CD14-positive monocyte (primary cell): ENCODE data around the genes ZNF853, RSPH10B2 and CRPPA.

- CAGE, long polyA plus RNA = no peak
Measured at GRCh38 chr7:6604365-6605001, 10.9 kb upstream of the ZNF853 start.

- CAGE, long polyA plus RNA = no peak
Measured at GRCh38 chr7:6614921-6615820, at the start of gene ZNF853. Gene ZNF853 (plus strand): TSS chr7:6615610.

- CAGE, long polyA plus RNA = no peak
Measured at GRCh38 chr7:6753922-6754502, at the start of gene RSPH10B2. Gene RSPH10B2 (plus strand): TSS chr7:6754103.

- CAGE, long polyA plus RNA = no peak
Measured at GRCh38 chr7:6990387-6990818, 164.3 kb upstream of the CCZ1B start.

- CAGE, long polyA plus RNA = no peak
Measured at GRCh38 chr7:7641996-7642502, 1.5 kb downstream of the UMAD1 start.

DNA sequence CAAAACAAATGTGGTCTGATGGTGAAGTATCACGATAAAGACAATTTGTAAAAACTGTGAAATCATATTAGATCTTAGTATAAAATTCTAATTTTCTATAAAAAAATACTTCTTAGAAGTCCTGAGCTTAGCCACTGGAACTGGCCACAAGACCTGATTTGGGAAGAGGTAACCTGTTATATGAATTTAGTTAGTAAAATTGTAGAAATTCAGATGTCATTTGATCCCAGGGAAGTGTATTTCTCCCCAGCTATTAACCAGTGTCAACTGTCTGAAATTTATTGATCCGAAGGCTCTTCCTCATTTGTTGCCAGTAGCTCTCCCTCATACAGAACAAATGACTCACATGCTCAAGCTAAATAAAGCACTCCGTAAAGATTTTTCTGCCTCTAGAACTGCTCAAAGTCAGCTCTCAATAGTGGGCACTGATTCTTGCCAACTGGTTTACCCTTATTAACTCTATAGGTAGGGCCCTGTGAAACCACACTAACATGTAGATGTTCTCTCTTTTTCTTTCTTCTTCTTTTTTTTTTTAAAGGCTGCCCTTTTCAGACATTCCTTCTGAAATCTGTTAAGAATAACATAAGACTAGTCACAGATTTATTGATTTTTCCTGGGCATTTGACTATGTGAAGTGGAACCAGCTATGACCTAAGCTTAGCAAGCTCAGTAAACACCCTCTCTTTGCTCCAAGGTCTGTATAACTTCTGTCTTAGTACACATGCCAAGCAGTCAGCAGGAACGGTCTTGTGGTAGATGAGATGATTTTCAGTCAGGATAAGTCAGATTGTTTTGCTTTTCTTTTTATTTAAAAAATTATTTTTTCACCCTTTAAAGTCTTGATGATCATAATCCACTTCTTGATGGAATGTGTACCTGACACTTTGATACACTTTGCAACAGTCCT lies 21.8 kb downstream of the RPA3 start:
- CAGE, long polyA plus RNA = no peak

DNA sequence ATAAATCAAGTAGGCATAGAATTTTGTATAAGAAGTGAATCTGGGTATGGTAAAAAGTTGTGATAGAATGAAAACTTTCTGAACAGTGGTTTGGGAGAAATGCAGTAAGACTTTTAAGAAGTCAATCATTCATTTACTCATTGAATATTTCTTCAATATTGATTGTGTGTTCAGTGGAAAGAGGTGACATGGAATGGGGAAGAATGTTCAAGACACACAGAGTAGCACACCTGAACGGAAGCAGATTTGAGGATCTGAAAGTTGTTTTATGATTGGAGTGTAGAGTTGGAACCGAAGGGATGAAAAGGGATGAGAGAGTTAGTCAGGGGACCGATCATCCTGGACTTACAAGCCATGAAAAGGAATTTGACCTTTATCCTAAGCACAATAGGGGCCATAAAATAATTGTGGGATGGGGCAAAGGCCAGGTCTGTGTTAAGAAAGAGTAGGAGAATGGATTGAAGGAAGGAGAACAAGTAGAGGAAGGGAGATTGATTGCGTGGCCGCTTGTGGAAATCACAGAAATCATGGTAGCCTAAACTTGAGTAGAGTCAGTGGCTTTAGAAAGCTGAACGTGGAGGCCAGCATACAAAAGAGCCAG lies 66.8 kb upstream of the RPA3 start:
- CAGE, long polyA plus RNA = no peak

DNA sequence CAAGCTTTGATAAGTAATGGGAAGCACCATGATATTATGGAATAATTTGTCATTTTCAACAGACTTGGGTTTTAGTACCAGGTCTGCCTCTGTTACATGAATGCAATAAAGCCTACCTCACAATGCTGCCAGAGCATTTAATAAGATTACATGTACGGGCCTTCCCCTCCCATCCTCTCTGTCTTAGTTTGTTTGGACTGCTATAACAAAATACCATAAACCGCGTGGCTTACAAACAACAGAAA lies 74.0 kb upstream of the RPA3 start:
- CAGE, long polyA plus RNA = no peak

- CAGE, long polyA plus RNA = no peak
Measured at GRCh38 chr7:7816079-7816447, 97.7 kb upstream of the RPA3 start.

- CAGE, long polyA plus RNA = no peak
Measured at GRCh38 chr7:8441901-8442117, 8.4 kb downstream of the NXPH1 start.

GRCh38 chr7:10941010-10941560 lies 1.1 kb upstream of the NDUFA4 start:
- CAGE, long polyA plus RNA = no peak

DNA sequence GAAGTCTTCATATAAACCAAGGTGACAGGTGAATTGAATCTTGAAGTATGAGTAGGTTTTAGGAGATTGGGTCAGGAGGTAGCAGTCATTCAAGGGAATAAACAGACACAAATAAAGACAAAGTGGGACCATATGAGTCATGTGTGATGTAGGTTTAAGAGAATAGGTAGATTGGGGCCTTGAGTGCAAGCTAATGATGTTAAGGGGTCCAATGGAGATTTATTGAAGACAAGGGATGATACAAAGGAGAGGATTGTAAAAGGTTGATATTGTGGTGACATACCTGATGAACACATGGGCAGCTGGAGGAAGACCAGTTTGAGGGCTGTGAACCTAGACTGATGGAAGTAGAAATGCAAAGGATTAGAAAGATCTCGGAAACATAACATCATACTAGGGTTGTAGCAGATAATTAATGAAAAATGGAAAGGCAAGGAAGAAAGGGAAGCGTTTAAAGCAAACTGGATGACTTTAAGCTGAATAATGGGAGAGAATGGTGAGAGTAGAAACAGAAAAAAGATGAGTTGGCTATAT lies 117.2 kb downstream of the PHF14 start:
- CAGE, long polyA plus RNA = no peak

- CAGE, long polyA plus RNA = no peak
Measured at GRCh38 chr7:11636197-11637147, 195.5 kb downstream of the THSD7A start.

- CAGE, long polyA plus RNA = no peak
Measured at GRCh38 chr7:12687175-12687529, 281 bp upstream of the ARL4A start.

DNA sequence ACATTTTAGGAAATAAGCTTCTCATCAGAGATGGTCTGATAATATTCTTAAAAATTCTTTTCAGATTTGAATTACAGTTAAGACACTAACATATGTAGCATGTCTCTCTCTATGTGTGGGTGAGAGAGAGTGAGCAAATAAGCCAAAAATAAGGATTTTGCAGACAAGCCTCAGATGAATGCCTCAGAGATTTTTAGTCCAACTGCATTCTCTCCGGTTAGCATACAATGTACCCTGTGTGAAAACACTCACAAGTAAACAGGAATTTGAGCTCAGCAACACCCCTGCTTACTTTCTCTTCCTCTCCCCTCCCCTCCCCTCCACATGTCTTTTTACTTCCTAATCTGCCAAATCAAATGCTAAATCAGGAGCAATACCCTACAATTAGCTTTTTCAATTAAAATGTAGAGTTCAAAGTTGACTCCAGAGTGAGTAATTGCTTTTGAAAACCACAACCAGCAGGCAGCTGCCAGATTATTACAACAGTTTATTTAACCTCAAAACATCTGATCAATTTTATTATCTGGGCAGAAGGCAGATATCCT lies 354.3 kb downstream of the CRPPA start:
- CAGE, long polyA plus RNA = no peak

DNA sequence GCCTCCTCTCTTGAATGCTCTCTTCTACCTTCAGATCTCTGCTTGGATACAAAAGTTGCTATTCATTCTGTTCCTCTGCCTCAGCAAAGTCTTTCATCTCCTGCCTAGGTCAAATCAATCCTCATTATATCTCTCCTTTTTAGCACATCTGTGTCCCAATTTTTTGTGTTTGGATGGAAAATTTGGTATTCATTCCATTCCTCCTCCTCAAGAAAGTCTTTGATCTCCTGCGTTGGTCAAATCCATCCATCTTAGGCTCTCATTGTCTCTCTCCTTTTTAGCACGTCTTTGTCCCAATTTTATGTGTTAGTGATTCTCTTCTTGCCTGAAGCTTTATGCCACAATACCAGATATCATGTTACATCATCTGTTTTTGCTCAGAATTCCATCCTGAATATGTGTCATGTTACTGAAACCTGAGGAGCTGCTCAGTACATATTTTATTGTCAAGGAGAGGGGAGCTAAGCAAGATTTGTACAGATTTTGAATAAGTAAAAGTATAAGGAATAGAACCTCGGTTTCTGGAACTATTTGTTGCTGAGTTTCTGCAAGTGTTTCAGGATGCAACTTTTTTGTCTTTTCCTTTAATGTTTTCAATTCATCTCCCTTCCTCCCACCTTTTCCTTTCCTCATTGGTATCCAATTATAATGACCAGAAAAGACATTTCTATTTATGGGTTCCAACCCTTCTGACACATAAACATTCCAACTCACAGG lies 292.0 kb downstream of the CRPPA start:
- CAGE, long polyA plus RNA = no peak

DNA sequence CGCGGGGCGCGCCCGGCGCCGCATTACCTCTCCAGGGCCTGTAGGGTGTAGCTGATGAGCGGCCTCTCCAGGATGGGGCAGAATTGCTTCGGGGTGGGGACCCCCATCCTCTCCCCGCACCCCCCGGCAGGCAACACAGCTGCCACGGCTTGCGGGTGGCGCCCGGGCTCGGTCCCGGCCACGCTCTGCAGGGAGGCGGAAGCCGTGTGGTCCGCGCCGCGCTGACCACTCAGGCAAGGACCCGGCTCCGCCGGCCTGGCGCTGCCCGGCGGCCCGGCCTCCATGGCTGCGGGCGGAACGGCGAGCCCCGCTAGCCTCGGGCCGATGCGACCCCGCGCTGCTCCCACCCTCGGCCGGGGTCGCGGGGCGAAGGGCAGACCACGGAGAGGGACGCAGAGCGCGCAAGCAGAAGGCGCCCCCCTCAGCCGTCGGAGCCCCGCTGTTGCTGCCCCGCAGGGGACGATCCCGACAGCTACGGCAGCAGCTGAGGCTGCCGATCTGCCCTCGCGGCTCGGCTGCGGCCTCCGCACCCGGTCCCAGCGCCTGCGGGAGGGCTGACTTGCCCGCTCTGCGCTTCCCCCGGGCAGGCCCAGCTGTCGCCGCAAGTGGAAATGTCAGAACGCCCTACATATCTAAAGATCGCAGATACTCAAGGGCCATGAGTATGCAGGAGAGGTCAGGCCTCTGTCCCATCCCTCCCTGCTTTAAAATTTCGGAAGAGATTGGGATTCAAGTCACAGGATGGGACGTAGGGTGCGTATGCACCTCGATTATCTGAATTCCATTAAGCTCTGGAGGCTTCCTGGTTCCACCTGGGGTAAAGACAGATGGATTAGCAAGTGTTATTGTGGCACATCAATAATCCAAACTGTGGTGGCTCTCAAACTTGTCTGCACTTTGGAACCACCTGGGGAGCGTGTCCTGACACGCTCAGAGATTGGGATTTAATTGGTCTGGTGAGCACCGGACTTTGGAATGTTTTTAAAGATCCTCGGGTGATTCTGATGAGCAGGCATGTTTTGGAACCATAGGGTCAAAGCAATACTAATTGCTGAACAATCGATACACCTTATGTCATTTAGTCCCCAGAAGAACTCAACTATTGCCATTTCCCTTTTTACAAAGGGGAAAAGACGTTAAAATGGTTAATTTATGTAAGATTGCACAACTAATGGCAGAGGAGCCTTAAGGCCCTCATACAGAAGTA lies at the start of gene CRPPA:
Gene CRPPA (minus strand): TSS at position 500 of the 1,207 bp plus-strand sequence.
- CAGE, long polyA plus RNA = no peak

DNA sequence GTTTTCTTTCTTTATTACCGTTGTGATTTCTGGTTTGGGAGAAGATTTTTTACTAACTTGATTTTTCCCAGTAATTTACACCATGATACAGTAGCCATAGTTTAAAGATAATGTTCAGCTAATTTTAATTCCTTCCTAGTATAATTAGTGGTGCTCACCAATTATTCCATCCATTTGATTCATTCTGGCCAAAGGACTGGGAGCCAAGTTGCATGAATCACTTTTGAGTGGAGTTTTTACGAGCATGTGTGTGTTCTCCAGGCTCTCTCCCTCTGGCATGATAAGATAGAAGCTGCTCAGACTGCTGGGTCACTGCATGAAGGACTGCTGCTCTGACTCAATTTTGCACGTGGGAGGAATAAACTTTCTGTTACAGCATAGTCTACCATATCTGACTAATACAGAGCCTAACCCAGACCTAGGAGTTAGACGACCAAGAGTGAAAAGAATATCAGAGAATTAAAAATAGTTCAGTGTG lies 13.4 kb upstream of the TSPAN13 start:
- CAGE, long polyA plus RNA = no peak

GRCh38 chr7:17033255-17033594 lies 151.4 kb upstream of the AGR3 start:
- CAGE, long polyA plus RNA = no peak

GRCh38 chr7:17038792-17039343 lies 157.1 kb upstream of the AGR3 start:
- CAGE, long polyA plus RNA = no peak